HEK293 (cell line): ENCODE results near the gene ZNF281.

DNA sequence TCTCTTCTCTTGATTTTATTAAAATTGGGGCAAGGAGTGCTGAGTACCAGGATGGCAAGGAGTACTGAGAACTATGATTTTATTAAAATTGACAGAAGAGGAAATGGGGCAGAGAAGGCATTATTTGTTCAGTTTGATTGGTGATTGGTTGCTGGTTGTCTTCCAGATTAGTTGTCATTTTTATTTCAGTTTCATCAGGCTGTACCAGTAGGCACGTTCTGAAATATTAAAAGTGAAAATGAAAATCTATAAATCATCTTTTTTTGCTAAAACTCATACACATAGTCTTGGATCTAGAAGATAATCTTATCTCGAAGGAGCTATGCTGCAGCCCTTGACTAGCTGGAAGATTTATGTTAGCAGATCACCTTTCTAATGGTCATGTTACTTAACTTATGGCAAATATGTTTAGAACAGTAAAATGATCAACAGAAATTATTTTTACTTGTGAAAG lies 28.9 kb downstream of the NEK7 start:
- PRO-cap, result no peak
- RRBS, 2 experiments, result no CpG with 5 or more reads among the region's 2 CpGs

- PRO-cap, result no peak
- RRBS, 2 experiments, result no CpG with 5 or more reads among the region's 8 CpGs
Observed at GRCh38 chr1:198222653-198223446, 66.1 kb downstream of the NEK7 start.

DNA sequence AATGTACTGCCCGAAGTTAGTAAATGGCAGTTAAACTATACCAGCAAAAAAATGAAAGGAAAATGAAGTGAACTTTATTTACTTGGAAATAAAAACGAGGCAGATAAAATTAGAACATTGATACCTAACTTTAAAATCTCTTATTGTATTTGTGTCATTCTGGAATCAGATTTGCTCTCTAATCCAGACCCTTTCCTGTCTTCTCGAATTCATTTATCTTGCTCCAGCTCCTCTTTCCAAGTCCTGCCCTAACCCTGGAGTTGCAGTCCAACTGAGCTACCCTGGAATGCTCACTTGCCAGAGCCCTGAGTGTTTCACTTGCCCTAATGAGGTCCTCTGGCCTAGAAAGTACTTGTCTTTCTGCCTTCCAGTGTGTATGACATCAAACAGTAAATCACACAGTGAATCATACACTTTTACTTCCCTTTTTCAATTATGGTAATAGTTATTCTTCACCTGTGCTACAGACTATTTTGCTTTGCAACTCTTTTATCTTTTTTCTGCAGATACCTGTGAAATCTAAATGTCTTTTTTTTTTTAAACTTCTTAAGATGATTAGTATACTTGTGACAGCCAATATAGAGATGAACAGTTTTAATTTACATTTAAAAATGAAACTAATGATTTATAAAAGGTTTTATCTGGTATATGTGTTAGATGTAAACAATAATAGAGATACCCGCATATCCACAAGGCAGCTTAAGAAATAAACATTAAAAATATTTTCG lies 96.9 kb downstream of the NEK7 start:
- PRO-cap, result no peak
- RRBS, 2 experiments, result no CpG with 5 or more reads among the region's 5 CpGs

DNA sequence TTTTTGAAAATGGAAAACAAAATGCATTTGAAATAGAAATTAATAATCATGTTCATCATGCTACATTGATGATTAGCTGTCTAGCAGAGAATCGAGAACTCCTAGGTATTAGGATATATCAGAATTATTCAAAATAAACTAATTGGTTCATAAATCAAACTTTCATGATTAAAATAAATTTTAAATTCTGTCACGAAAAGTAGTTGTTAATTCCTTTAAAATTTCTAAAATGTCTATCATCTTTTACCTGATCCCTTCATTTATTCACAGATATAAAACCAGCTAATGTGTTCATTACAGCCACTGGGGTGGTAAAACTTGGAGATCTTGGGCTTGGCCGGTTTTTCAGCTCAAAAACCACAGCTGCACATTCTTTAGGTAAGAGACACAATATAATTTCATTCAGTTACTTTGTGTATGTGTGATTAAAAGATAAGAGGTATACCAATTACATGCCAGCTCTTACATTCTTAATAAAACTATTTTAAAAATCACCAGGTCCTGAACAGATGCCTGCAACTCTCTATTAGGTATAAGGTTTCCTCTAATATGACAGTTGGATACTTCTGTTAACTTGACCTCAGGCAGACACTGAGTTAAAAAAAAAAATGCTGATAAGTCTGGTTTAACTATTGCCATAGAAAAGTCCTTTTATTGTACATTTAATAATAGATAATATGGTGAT lies 122.0 kb downstream of the NEK7 start:
- PRO-cap, result no peak
- RRBS, 2 experiments, result no CpG with 5 or more reads among the region's 3 CpGs

- PRO-cap, result no peak
- RRBS, 2 experiments, result no CpG with 5 or more reads among the region's 5 CpGs
Observed at GRCh38 chr1:198292719-198293374, 136.0 kb downstream of the NEK7 start.

- PRO-cap, result no peak
- RRBS, 2 experiments, result no CpG with 5 or more reads among the region's 12 CpGs
Observed at GRCh38 chr1:198294735-198295635, 138.2 kb downstream of the NEK7 start.

GRCh38 chr1:198520528-198520950 lies 19.9 kb downstream of the ATP6V1G3 start:
- PRO-cap, result no peak
- RRBS, 2 experiments, result no CpG with 5 or more reads among the region's 3 CpGs

DNA sequence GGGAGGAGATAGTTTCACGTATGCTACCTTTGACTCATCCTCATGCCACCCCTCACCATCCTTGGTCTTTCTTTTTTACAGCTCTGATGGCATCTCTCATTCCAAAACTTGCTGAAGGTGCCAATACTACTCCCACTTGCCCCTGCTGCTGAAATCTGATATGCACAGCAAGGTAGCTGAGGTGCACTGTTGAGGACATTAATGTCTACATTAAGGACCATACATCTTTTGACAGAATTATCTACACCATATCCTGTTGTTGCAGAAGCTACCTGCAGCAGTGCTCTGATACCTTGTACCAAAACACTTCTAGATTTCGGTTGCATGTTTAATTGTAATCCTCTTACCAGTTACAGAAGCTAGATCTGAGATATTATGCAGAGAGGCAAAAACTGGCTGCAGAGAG lies 19.4 kb upstream of the PTPRC start:
- PRO-cap, result no peak
- RRBS, 2 experiments, result no CpG with 5 or more reads among the region's 2 CpGs

- PRO-cap, result no peak
- RRBS, 2 experiments, result no CpG with 5 or more reads among the region's 1 CpG
Observed at GRCh38 chr1:198622444-198622957, 16.3 kb upstream of the PTPRC start.

- PRO-cap, result no peak
- RRBS, 2 experiments, result no CpG with 5 or more reads among the region's 1 CpG
Observed at GRCh38 chr1:198643164-198643583, 4.3 kb downstream of the PTPRC start.

DNA sequence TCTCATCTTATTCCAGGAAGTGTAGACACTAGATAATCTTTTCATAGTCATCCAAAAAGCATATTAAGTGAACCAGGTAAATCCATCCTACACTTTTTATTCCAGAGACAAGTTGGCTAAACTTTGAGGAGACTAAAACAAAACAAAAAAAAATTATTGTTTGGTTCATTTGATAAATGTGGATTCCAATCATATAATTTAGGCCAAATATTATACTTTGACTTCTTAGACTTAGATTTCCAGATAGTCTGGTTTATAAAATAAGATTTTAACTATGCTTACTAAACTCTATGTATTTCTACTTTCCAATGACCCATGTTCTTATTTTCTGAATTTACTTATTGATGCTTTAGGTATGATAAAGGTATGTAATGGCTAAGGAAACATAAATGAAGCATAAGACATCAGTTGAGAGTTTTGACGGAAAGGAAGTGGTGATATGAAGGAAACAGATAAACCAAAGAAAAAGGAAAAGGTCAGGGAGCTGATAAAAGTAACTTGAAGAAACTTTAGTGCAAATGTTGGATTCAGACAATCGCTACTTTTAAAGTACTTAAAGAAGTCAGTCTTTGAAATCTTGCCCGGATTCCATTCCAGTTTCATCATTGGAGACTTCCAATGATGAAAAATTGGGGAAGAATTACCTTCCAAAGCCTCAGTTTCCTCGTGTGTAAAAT lies 10.3 kb downstream of the PTPRC start:
- PRO-cap, result no peak
- RRBS, 2 experiments, result no CpG with 5 or more reads among the region's 4 CpGs

DNA sequence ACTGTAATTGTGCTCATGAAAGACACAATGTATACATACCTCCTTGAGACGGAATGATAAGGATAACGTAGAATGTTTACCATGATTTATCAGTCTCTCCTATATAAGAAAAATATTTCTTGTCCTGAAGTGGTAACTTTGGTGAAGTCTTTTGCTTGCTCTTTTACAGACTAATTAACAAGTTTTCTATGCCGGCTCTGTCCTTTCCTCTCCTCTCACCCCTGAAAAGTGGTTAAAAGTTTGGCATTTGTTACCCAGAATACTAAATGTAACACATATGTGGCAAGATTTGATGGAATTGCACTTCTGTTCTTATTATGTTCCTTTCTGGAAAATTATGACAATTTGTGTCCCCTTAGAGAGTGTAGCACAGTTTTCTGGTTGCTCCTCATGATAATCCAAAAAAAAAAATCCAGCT lies 19.6 kb downstream of the PTPRC start:
- PRO-cap, result no peak
- RRBS, 2 experiments, result no CpG with 5 or more reads among the region's 3 CpGs

- PRO-cap, result no peak
- RRBS, 2 experiments, result no CpG with 5 or more reads among the region's 1 CpG
Observed at GRCh38 chr1:198668521-198668910, 29.7 kb downstream of the PTPRC start.

- PRO-cap, result no peak
- RRBS, 2 experiments, result no CpG with 5 or more reads among the region's 2 CpGs
Observed at GRCh38 chr1:198681159-198681569, 42.3 kb downstream of the PTPRC start.

GRCh38 chr1:198892073-198892572 lies 253.3 kb downstream of the PTPRC start:
- PRO-cap, result no peak
- RRBS, 2 experiments, result no CpG with 5 or more reads among the region's 1 CpG

DNA sequence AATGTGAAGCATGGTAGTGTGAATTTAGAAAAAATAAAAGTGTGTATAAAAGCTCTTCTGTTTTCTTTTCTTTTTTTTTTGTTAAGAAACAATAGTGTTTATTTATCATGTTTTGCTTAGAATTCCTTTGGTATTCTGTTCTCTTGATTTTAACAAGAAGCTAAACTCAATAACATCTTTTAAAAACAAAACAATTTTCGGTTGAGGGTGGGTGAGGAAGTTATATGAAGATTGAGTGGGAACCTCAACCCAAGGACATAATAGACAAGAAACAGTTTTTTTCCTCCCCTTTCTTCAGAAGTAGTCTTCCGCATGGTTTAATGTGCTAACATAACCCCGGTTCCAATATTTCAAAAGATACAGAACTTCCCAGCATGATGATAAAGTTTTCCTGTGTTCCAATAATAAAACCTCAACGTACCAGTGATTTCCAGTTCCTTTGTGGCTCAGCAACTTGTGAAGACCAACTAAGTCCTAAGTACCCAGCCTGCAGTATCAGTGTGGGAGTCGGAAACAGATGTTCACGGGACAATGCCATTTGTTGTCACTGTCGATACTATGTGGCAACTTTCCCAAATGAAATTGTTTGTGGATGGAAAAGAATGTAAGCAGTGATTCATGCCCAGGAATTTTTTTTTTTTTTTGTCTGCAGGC lies 48.4 kb downstream of the NR5A2 start:
- PRO-cap, result no peak
- RRBS, 2 experiments, result no CpG with 5 or more reads among the region's 7 CpGs

DNA sequence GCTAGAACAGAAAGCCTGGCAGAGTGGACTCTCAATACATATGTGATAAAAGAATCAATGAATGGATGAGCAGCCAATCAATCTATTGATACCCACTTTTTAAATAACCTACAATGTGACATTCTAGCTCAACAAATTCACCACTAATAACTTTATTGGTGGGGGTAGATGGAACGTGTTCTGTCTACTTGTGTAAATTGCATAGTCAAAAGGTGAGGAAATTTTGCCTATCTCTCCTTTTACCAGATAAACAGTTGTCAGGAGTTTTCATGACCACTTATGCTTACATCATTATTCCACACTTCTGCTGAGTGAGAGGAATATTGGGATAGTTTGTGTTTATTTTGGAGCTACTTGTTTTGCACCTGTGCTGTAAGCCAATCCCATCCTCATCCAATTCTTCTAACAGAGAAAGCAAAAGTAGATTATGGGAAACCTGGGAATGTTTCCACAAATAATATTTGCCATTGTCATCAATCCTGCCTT lies 154.5 kb downstream of the ZNF281 start:
- PRO-cap, result no peak
- RRBS, 2 experiments, result no CpG with 5 or more reads among the region's 1 CpG

DNA sequence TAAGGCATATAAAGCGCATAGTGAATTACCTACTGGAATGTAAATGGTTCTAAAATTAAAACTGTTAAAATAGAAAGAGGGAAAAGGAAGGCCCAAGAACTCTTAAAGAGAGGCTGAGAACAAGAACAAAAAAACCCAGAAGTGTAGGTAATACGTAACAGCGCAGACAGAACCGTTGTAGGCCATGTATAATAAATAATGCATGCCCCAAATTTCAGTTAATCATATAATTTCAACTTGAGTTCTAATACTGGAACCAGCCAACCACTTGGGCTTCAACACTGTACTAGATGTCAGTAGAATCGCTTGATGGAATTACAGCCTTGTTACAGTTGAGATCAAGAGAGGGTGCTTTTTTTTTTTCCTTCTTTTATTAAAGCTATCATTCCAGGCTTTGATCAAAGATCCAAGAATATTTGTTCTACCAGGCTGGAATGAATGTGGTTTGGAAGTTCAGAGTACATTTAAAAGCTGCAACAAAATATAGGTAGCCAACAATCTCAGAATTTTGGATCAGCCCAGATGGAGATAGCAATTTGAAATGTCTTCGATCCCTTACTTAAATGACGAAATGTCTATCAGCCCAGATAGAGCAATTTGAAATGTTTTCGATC lies 3.8 kb downstream of the ZNF281 start:
- PRO-cap, result no peak
- RRBS, 2 experiments, result no CpG with 5 or more reads among the region's 8 CpGs

GRCh38 chr1:200409739-200410481 lies at the start of gene ZNF281:
Gene ZNF281, minus strand, starts transcription at chr1:200410036.
- PRO-cap, result bidirectional peak, plus-strand start at chr1:200410207, minus-strand start at chr1:200409992
- RRBS, 2 experiments, result 1 to 2% methylated on average over 22 of the region's 54 CpGs

- PRO-cap, result no peak
- RRBS, 2 experiments, result no CpG with 5 or more reads among the region's 4 CpGs
Observed at GRCh38 chr1:201177052-201177547, 13.5 kb upstream of the IGFN1 start.